GM23338 (cell line): ENCODE data around the gene JMY.

DNA sequence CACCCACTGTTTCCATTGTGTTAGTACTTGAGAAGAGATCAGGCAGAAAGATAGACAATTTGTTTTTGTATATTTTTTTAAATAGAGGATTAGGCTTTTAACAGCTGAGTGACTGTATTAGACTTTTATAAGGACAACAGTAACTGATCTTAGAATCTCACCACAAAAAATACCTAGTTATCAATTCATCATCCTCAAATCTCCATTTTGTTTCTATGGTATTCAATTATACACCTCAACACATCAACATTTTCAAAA lies 191.0 kb downstream of the AP3B1 start:
- PRO-cap = no peak
- RAMPAGE, long total RNA = no peak

- PRO-cap = no peak
- RAMPAGE, long total RNA = no peak
Measured at GRCh38 chr5:78221975-78222608, 72.4 kb downstream of the AP3B1 start.

- PRO-cap = no peak
- RAMPAGE, long total RNA = no peak
Measured at GRCh38 chr5:78530392-78530947, 118.1 kb downstream of the LHFPL2 start.

DNA sequence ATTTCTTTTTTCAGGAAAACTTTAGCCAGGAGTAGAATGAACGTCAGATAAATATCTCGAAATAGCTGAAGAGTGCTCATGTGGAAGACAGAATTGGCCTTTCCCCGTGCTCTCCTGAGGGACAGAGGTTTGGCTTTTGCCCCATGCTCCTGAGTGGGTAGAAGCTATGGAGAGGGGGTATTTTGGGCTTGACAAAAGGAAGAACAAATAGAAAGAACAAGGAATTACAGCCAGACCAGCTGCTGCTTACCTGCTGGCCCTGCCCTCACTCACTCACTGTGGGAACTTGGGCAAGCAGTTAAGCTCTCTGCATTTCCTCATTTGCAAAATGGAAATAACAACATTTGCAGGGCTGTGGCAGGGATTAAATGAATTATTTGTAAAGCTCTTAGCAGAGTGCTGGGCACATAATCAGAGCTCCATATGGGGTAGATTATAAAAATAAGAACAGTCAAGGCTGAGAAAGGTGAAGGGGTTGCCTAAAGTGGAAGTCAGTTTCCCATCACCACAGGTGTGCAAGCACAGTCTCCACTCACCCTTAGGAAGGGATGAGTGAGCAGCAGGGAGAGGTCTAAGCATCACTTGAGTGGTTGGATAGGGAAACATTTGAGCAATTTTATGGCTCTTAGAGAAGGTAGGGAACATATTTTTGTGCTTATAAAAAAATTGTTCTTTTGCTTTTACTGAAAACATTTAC lies 42.6 kb upstream of the LHFPL2 start:
- PRO-cap = bidirectional peak, plus-strand start at position 555 of the sequence, minus-strand start at position 280 of the sequence
- RAMPAGE, long total RNA = no peak

- PRO-cap = no peak
- RAMPAGE, long total RNA = no peak
Measured at GRCh38 chr5:78709993-78710387, 61.4 kb upstream of the LHFPL2 start.

GRCh38 chr5:79030554-79030867 lies 39.0 kb downstream of the DMGDH start:
- PRO-cap = no peak
- RAMPAGE, long total RNA = no peak

GRCh38 chr5:79050416-79051042 lies 18.9 kb downstream of the DMGDH start:
- PRO-cap = no peak
- RAMPAGE, long total RNA = no peak

- PRO-cap = no peak
- RAMPAGE, long total RNA = no peak
Measured at GRCh38 chr5:79076738-79077345, 7.3 kb downstream of the BHMT2 start.

DNA sequence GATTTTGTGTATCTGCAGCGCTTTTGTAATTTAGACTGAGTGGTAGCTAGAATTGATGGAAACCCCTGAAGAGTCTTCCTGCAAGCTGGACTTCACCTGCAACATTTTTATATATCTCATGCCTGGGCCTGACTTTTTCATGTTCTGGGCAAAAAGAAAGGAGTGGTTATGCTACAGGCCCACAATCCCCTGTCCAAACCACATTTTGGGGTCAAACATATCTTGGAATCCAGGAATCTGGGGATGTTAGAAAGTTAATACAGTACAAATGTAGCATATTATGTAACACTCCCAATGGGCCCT lies 4.5 kb downstream of the BHMT start:
- PRO-cap = no peak
- RAMPAGE, long total RNA = no peak

GRCh38 chr5:79235308-79236257 lies at the start of gene JMY:
JMY (plus strand) TSS chr5:79236131.
- PRO-cap = bidirectional peak, plus-strand start at chr5:79235695, minus-strand start at chr5:79235699; bidirectional peak, plus-strand start at chr5:79235756, minus-strand start at chr5:79235735; bidirectional peak, plus-strand start at chr5:79236131, minus-strand start at chr5:79235955
- RAMPAGE, long total RNA = no peak

- PRO-cap = no peak
- RAMPAGE, long total RNA = no peak
Measured at GRCh38 chr5:79300518-79301084, 64.7 kb downstream of the JMY start.

- PRO-cap = no peak
- RAMPAGE, long total RNA = no peak
Measured at GRCh38 chr5:79401927-79402179, 112.1 kb downstream of the HOMER1 start.

DNA sequence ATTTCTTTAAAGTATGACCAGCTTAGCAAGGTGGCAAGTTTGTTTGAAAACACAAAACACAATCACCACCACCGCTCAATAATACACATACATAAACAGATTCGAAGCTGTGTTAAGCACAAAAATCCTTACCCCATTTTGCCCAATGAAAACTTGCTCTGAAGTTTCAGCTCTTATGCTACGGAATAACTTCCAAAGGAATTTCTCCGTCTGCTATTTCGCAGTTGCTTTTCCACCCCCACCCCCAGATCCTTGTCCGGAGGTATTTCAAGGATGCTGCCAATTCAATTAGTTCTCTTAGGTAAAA lies 1.3 kb downstream of the HOMER1 start:
- PRO-cap = unidirectional peak, plus-strand start at position 247 of the sequence; bidirectional peak, plus-strand start outside the sequence, minus-strand start at position 283 of the sequence
- RAMPAGE, long total RNA = no peak

GRCh38 chr5:79547124-79547448 lies 33.2 kb upstream of the HOMER1 start:
- PRO-cap = no peak
- RAMPAGE, long total RNA = no peak

GRCh38 chr5:79663272-79663981 lies 26.2 kb upstream of the CMYA5 start:
- PRO-cap = no peak
- RAMPAGE, long total RNA = no peak

DNA sequence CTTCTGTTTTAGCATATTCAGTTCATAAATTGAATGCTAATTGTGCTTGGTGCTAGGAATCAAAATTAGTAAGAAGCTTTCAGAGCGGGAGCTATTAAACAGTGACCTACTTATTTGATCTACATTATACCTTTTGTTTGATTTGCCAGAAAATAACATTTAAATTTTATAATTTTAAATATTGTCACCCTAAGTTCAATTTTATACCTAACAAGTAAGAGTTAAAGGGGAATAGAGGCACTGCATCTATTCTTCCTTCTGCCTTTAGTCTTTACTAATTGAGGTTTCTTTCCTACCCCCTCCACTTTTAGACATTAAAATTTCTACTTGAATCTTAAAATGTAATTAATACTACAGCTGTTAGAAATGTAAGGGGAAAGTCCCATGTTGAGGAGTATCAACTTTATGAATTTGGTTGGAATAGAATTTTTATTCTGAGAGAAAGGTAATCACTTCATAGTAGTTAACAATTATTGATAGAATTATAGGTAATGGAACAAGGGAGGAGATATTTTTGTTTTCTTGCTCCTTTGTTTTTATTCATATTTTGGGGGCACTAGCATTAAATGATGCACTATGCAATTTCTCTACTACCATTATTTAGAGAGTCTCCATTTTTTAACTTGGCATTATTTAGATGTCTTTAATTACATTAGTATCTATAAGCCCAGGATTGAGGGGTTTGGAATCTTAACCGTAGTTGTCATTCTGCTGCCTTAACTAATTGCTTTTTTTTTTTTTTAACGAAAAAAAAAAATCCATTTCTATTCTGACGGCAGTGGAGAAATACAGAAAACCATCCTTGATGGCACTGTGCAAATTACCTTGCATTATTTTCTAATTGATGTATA lies 22.2 kb upstream of the CMYA5 start:
- PRO-cap = no peak
- RAMPAGE, long total RNA = no peak

DNA sequence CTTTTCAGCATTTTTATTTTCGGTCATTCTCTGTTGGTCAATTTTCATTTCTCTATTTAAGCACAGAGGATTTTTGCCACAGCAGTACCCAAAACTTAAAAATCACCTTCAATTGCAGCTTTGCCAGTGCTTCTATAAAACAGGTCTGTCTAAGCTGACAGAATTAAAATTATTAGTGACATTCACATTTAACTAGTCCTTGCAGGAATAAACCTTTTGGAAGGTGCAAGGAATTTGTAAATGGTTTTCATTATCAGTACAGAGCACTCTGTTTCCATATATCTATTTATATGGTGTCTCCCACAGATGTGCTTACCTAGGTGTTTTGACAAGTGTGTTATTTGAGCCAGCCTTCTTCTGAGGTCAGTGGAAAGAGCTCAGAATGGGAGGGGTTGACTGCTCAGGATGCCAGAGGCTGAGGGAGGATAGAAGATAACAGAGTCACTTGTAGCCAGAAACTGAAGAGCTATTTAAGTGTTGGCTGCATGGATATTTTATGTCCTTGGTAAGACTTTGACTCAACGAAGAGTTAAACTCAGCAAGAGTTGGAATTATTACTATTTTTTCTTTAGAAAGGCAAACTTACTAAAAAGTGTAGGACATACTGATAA lies 4.9 kb downstream of the CMYA5 start:
- PRO-cap = no peak
- RAMPAGE, long total RNA = no peak

DNA sequence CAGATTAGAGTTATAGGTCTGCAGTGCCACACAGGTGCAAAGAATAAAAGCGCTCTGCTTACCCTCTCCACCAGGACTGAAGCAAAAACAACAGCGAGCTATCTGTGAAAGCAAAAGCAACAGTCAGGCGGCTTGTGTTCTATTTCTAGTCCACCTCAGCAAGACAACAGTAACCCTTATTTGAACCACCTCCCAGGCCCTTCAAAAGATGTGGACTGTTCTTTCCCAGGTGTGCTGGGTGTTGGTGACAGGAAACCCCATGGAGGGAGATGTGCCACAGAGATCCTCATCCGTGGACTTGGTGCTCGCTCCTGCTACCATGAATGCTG lies 108.7 kb downstream of the SERINC5 start:
- PRO-cap = no peak
- RAMPAGE, long total RNA = no peak

GRCh38 chr5:80217190-80217670 lies 38.6 kb downstream of the SERINC5 start:
- PRO-cap = no peak
- RAMPAGE, long total RNA = no peak

- PRO-cap = bidirectional peak, plus-strand start at chr5:80255565, minus-strand start at chr5:80255539
- RAMPAGE, long total RNA = no peak
Measured at GRCh38 chr5:80255442-80255929, 362 bp downstream of the SERINC5 start.